Endothelial cell of umbilical vein (primary cell): ENCODE results near the genes DDO and AMD1.

- PRO-cap, result no peak
CAGE:
- cytosol, long polyA minus RNA, result no peak
- cytosol, long polyA plus RNA, result start-site peak on the minus strand at chr6:109366677-109366825, 408 and 389 reads in 2 replicates; start-site peak on the minus strand at chr6:109366967-109367161, 1,604 and 1,152 reads in 2 replicates
- long polyA plus RNA, result no peak
- nucleus, long polyA minus RNA, result no peak
- nucleus, long polyA plus RNA, result start-site peak on the minus strand at chr6:109366674-109366825, 233 and 311 reads in 2 replicates; start-site peak on the minus strand at chr6:109366966-109366973, 66 and 83 reads in 2 replicates; start-site peak on the minus strand at chr6:109367050-109367162, 139 and 174 reads in 2 replicates
Observed at GRCh38 chr6:109366482-109367270, 15.6 kb downstream of the CD164 start.

DNA sequence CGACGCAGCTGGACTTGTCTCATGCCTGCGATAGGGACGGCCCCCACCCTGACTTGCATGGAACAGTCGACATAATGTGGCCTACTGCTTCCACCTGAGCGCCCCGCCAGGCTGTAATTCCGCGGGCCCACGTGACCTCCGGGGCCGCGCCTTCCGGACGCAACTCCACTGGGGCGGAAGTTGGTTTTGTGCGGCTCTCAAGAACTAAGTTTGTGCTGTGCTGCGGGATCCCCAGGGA lies 350 bp upstream of the CD164 start:
- PRO-cap, result no peak
CAGE:
- cytosol, long polyA minus RNA, result no peak
- cytosol, long polyA plus RNA, result no peak
- long polyA plus RNA, result no peak
- nucleus, long polyA minus RNA, result no peak
- nucleus, long polyA plus RNA, result no peak

- PRO-cap, result unidirectional peak, minus-strand start at chr6:109456226
CAGE:
- cytosol, long polyA minus RNA, result no peak
- cytosol, long polyA plus RNA, result no peak
- long polyA plus RNA, result no peak
- nucleus, long polyA minus RNA, result no peak
- nucleus, long polyA plus RNA, result no peak
Observed at GRCh38 chr6:109456148-109456561, 583 bp upstream of the MICAL1 start.

DNA sequence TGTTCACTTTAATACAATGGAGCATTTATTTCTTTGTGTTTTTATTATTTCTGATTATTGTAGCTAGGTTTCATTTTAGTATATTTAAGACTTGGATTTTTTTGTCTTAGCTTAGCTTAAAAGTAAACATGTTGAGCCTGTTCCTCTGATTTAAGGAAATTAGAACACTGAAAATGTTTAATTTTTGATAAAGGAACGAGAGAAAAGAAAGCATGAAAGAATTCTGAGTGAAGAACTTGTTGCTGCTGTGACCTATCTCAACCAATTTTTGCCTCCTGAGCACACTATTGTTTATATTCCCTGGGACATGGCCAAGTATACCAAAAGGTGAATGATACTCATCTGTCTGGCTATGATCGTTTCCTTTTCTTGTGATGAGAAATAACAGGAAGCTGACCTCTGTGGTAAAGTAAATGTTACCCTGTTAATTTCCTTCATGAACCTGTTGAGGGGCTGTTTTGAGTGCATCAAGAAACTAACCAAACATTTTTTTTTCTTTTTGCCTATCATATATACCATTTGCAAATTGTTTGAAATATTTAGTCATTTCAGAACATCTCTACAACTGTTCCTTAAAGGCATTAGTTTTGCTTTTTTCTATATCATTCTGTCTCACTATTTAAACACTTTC lies 69.1 kb downstream of the FIG4 start:
- PRO-cap, result no peak
CAGE:
- cytosol, long polyA minus RNA, result no peak
- cytosol, long polyA plus RNA, result no peak
- long polyA plus RNA, result no peak
- nucleus, long polyA minus RNA, result no peak
- nucleus, long polyA plus RNA, result no peak

DNA sequence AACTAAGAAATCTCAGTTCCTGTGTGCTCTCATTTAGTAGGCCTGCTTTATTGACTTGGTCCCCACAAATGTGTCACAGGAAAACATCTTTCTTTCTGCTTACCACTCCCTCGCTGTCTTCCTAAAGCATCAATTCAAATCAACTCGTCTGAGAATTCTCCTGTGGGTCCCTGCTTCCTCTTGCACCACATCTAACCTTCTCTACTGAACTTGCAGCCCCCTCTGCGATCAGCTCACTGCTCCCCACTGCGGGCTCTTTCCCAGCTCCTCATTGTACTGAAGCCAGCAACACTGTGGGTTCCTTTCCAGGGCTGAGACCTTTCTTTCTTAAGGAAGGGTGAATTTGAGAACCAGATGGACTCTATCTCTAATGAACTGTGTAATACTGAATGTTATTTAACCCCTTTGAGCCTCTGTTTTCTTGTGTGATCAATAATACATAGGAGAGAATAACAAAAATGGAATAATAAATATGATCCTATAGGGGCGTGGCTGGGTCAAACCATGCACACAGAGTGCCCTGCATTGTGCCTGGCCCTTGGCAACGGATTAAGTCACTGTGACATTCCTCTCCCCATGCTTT lies 10.2 kb upstream of the GPR6 start:
- PRO-cap, result no peak
CAGE:
- cytosol, long polyA minus RNA, result no peak
- cytosol, long polyA plus RNA, result no peak
- long polyA plus RNA, result no peak
- nucleus, long polyA minus RNA, result no peak
- nucleus, long polyA plus RNA, result no peak

- PRO-cap, result no peak
CAGE:
- cytosol, long polyA minus RNA, result no peak
- cytosol, long polyA plus RNA, result no peak
- long polyA plus RNA, result no peak
- nucleus, long polyA minus RNA, result no peak
- nucleus, long polyA plus RNA, result no peak
Observed at GRCh38 chr6:110355171-110355433, 3.0 kb downstream of the METTL24 start.

DNA sequence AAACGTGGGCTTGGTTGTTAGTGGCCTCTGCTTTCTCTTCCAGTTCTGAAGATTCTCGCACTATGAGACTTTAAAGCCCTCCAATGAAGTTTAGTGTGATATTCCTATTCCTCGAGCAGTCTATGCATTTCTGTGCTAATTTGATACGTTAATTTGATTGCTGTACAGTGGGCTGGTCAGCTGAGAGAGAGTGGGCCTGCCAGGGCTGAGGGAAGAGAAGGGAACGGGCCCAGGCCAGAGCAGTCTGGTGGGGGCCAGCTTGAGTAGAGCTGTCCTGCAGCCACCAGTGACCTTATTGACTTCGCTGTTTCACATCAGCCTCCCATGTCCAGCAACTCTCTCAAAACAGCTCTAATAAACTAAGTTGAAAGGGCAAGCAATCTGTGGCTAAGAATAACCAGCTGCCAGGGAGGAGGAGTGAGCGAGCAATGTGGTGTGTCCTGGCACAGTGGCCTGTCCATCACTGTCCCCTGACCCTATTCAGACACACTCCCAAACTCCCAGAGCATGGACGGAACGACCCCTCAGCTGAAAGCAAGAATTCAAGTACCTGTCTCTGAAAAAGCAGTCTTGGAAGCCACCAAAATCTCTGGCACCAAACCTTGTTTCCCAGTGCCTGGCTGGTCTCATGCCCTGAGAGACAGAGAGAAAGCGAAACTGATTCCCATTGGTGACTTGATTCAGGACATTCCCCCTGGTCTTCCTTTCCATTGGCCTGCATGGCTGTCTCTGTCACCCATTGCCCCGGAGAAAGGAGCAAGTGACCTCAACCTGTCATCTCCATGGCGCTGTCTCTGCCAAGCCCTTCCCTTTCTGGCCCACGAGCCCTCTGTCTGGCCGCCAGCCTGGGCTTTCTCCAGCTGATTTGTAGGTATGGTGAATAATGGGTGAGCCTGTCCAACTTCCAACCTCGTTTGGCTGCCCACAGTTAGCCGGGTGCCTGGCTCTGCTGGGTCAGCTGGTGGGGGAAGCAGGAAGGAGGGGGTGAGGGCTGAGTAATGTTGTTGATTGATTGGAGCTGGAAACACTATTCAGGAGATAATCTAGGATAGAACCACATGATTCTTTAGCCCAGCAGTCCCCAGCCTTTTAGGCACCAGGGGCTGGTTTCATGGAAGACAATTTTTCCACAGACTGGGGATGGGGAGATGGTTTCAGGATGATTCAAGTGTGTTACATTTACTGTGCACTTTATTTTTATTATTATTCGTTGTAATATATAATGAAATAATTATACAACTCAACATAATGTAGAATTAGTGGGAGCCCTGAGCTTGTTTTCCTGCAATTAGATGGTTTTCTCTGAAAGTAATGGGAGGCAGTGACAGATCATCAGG lies at the start of gene DDO:
TSS of gene DDO (minus strand) at position 659 of the 1,337 bp plus-strand sequence.
- PRO-cap, result no peak
CAGE:
- cytosol, long polyA minus RNA, result no peak
- cytosol, long polyA plus RNA, result no peak
- long polyA plus RNA, result no peak
- nucleus, long polyA minus RNA, result no peak
- nucleus, long polyA plus RNA, result no peak

GRCh38 chr6:110873732-110874865 lies at the start of gene AMD1:
TSS of gene AMD1 (plus strand) at chr6:110874785.
- PRO-cap, result unidirectional peak, plus-strand start at chr6:110873995; unidirectional peak, plus-strand start at chr6:110874075; bidirectional peak, plus-strand start at chr6:110874171, minus-strand start at chr6:110874144; bidirectional peak, plus-strand start at chr6:110874785, minus-strand start at chr6:110874524
CAGE:
- cytosol, long polyA minus RNA, result no peak
- cytosol, long polyA plus RNA, result no peak
- long polyA plus RNA, result no peak
- nucleus, long polyA minus RNA, result no peak
- nucleus, long polyA plus RNA, result no peak

- PRO-cap, result no peak
CAGE:
- cytosol, long polyA minus RNA, result no peak
- cytosol, long polyA plus RNA, result no peak
- long polyA plus RNA, result no peak
- nucleus, long polyA minus RNA, result no peak
- nucleus, long polyA plus RNA, result no peak
Observed at GRCh38 chr6:111373829-111374368, 109.1 kb downstream of the REV3L start.

DNA sequence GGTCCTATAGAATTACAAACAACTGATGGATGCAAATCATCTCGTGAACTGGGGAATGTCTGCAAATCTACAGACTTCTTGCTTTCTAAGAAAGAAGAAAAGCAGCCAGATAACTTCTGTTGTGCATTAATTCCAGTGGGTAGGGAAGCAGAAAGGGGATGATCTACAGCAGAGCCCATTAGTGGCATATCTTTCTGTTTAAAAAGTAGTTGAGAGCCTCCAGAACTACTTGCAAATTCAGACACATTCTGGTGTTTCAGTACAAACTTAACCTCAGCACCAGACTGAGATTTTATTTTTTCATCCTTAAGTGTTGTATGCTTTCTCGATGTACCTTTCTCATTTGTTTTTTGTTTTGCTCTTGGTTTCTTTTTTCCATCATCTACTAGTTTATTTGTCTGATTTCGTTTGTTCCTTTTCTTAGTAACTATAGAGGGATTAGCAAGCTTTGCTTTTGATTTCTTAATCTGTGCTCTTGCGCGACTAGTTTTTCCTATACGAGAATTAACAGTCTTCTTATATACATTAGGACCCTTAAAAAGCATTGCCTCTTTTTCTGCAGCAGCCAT lies 108.6 kb downstream of the REV3L start:
- PRO-cap, result no peak
CAGE:
- cytosol, long polyA minus RNA, result no peak
- cytosol, long polyA plus RNA, result no peak
- long polyA plus RNA, result no peak
- nucleus, long polyA minus RNA, result no peak
- nucleus, long polyA plus RNA, result no peak

DNA sequence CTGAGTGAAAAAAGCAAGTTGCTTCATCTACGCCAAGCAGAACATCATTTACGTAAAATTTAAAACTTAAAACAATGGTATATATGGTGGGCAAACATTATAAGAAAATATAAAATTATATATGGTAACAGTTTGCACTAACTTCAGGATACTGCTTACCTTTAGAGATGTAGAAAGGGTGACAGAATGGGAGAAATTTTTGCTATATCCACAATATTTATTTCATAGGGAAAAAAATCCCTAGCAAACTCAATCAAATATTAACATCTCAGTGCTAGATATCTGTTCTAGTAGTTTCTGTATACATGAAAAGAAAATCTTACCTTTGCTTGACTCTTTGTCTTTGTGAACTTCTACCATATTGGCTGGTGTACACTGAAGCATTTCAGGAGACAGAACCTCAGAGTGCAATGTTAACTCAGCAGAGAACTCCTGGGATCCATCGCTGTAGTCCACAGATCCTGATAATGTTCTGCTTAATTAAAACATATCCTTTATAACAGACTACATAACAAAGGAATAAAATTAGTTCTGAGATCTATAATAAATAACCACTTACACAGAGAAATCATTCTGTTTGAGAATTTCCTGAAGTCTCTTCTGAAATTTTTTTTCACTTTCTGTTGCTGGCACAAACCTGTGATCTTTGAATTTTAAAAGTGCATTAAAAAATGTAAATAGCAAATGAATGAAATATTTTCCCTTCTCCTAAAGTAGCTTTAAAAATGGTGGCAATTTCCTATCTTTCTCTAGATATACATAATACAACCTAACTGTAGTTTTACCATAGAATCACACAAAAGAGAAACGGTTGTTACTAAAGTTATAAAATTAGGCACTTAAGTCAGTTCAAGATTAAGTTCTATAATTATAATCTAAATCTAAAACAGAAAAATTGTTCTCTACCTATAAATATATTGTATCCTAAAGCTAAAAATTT lies 95.3 kb downstream of the REV3L start:
- PRO-cap, result no peak
CAGE:
- cytosol, long polyA minus RNA, result no peak
- cytosol, long polyA plus RNA, result no peak
- long polyA plus RNA, result no peak
- nucleus, long polyA minus RNA, result no peak
- nucleus, long polyA plus RNA, result no peak

DNA sequence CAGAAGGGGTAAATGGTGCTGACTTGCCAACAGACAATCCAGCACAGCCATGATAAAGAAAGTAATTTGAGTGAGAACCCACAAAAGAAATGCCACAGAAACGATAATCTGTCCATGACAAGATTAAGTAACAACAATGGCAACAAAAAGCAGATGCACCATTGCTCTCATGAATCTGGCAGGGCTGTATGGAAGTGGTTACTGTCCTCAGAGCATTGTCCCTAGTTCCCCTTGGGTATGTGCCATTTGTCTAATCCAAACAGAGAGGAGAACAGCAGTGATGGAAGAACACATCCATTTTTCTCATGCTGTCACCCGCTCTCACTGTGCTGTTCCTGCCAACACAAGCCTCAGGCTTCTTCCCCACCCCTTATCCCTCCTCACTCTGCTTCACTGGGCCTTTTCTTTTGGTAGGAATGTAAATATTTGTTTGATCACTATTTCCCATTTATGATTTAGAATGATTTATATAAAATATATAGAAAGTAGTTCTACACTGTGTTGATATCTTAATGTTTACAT lies 65.8 kb downstream of the REV3L start:
- PRO-cap, result no peak
CAGE:
- cytosol, long polyA minus RNA, result no peak
- cytosol, long polyA plus RNA, result no peak
- long polyA plus RNA, result no peak
- nucleus, long polyA minus RNA, result no peak
- nucleus, long polyA plus RNA, result no peak

- PRO-cap, result no peak
CAGE:
- cytosol, long polyA minus RNA, result no peak
- cytosol, long polyA plus RNA, result no peak
- long polyA plus RNA, result no peak
- nucleus, long polyA minus RNA, result no peak
- nucleus, long polyA plus RNA, result no peak
Observed at GRCh38 chr6:111481513-111481814, 1.6 kb downstream of the REV3L start.

- PRO-cap, result no peak
CAGE:
- cytosol, long polyA minus RNA, result no peak
- cytosol, long polyA plus RNA, result no peak
- long polyA plus RNA, result no peak
- nucleus, long polyA minus RNA, result no peak
- nucleus, long polyA plus RNA, result no peak
Observed at GRCh38 chr6:111536593-111537284, 53.7 kb upstream of the REV3L start.

GRCh38 chr6:111623356-111623895 lies 17.7 kb upstream of the TRAF3IP2 start:
- PRO-cap, result no peak
CAGE:
- cytosol, long polyA minus RNA, result no peak
- cytosol, long polyA plus RNA, result no peak
- long polyA plus RNA, result no peak
- nucleus, long polyA minus RNA, result no peak
- nucleus, long polyA plus RNA, result no peak

- PRO-cap, result no peak
CAGE:
- cytosol, long polyA minus RNA, result no peak
- cytosol, long polyA plus RNA, result no peak
- long polyA plus RNA, result no peak
- nucleus, long polyA minus RNA, result no peak
- nucleus, long polyA plus RNA, result no peak
Observed at GRCh38 chr6:111663605-111664074, 58.0 kb upstream of the TRAF3IP2 start.

DNA sequence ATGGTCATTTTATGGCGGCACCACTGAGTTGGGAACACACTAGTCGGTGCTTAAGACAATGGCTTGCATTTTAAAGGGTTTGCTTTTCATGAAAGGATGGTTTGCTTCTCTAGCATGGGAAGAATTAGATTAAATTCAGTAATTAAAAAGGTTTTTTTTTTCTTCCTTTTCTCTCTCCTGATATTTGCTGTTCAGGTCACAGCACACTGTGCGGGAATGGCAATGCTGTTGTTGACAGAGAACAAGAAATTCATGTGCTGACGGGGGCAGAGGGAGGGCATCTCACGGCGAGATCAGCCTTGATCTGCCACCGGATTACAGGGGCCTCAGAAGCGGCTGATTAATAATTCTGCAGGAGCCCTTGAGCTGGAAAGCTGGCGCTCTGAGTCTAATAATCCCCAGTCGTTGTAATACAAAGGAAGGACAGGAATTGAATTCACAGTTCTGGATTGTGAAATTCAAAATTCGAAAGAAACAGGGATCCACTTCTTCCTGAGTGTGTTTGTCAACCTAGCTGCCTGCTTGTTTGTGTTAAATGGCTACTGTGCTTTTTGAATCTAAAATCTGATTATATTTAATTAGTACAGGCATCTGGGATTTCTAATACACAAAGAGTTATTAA lies 80.9 kb upstream of the TRAF3IP2 start:
- PRO-cap, result no peak
CAGE:
- cytosol, long polyA minus RNA, result no peak
- cytosol, long polyA plus RNA, result no peak
- long polyA plus RNA, result no peak
- nucleus, long polyA minus RNA, result no peak
- nucleus, long polyA plus RNA, result no peak

DNA sequence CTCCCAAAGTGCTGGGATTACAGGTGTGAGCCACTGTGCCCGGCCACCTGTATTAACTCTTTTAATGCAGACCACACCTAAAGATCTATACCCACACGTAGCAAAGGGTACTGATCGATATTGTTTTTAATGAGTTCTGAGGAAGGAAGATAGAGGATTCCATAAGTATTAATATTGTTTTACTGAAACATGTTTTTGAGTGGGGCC lies 92.6 kb upstream of the TRAF3IP2 start:
- PRO-cap, result no peak
CAGE:
- cytosol, long polyA minus RNA, result no peak
- cytosol, long polyA plus RNA, result no peak
- long polyA plus RNA, result no peak
- nucleus, long polyA minus RNA, result no peak
- nucleus, long polyA plus RNA, result no peak

DNA sequence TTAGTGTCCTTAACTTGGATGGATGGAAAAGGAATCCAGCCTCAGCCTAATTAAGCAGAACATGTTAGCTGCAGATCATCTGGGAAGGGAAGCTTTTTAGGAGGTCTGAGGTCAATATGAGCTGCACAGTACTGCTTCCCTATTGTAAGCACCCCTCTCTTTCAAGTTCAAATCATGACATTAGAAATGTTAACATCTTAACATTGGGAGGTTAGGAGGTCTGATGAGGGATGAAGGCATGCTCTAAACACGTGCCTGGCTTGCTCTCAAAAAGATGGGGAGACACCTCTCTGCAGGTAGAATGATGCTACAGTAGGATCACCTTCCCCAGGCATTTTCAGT lies 102.6 kb upstream of the TRAF3IP2 start:
- PRO-cap, result no peak
CAGE:
- cytosol, long polyA minus RNA, result no peak
- cytosol, long polyA plus RNA, result no peak
- long polyA plus RNA, result no peak
- nucleus, long polyA minus RNA, result no peak
- nucleus, long polyA plus RNA, result no peak

DNA sequence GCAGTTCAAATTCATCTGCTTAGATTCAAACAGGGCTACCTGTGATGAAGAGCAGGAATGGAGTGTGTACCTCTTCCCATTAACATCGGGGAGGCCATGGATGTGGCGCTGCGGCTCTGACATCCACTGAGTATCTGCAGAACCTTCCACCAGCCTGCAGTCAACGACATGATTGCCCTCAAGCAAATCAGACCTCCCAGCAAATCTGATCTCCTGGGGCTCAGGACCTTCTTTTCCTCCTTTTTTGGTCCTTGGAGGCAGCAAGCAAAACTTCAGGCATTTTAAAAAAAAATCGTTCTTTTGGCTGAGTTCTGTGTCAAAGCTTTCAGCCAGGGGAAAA lies 103.2 kb upstream of the TRAF3IP2 start:
- PRO-cap, result no peak
CAGE:
- cytosol, long polyA minus RNA, result no peak
- cytosol, long polyA plus RNA, result no peak
- long polyA plus RNA, result no peak
- nucleus, long polyA minus RNA, result no peak
- nucleus, long polyA plus RNA, result no peak